Vein endothelial cell (primary cell): ENCODE results near the gene GCSH.

DNA sequence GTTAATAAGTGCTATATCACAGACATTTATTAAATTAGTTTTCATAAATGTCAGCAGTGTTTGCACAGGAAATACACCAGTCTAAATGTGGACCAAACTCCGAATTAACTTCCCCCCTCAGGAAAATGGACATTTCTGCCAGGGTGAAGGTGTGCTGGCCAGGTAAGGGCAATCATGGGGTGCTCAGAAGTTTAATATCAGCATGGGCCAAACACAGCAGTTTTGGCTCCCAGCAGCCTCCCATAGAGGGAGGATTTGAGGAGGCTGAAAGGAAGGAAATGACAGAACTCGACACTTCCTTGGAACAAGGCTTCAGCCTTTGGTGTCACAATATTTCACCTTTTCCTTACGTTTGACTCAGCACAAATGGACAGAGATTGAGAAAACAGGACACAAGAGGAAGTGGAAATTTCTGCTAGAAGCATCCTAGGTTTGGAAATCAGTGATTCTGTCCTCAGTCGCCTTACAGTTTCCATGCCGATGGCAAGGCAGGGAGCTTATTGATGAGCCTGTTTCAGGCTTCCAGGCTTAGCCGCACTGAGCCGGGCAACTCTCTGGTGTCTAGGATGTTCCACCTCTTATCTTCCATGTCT is 181.4 kb downstream of the MAF start:
- CAGE, long polyA plus RNA: no peak

- CAGE, long polyA plus RNA: no peak
Observed at GRCh38 chr16:79598271-79598698, 2.3 kb downstream of the MAF start.

DNA sequence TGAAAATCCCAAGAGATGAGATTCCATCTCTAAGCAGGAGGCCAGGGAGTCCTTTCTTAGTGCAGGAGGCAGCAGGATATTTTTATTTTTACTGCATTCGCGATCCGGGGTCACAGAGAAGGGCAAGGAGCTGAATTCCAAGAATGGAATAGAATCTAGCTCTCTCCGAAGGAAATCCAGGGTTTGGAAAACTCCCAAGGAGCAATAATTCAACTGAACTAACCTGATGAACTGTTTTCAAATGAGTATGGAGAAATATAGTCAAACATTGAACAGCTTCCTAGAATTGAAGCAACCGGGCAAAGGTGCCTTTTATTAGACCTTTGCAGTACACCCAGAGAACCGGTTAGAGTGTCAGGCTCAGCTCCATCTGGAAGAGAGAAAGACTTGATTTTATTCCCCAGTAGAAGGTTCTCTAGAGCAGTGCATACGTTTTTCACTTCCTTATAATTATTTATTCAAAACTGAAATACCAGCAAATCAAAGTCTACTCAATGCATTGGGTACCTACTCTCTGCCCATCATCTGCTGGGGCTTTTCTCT is 120.8 kb upstream of the MAF start:
- CAGE, long polyA plus RNA: no peak

DNA sequence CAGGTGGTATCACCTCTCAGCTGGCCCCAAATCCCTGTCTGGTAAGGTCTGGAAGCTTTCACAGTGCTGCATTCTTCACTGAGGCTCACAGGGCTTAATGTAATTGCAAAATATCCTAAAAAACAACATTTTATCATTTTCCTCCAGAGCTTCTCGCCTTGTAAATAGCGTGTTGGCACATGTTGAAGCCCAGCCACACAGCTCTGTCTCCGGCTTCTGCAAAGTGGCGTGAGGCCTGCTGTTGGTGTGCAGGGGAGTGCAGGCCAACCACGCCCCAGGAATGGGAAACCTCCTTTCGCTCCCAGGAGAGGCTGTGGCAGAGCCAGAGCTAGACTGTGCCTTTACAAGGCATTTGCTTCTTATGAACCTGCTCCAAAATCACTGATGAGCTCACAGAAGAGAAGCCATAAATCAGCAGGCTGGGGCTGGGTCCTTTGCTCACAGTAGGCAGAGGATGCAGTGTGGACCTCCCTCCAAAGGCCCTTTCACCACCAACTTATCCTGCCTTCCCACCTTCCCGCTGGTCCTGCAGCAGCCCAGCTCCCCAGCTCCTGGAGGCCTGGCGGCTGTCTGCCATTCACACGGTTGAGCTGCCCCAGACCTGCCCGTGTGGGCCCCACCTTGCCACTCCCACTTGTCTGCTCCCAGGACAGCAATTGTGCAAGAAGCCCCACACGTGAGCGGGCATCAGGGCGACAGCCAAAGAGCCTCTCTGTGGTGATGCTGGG is 248.3 kb upstream of the MAF start:
- CAGE, long polyA plus RNA: no peak

DNA sequence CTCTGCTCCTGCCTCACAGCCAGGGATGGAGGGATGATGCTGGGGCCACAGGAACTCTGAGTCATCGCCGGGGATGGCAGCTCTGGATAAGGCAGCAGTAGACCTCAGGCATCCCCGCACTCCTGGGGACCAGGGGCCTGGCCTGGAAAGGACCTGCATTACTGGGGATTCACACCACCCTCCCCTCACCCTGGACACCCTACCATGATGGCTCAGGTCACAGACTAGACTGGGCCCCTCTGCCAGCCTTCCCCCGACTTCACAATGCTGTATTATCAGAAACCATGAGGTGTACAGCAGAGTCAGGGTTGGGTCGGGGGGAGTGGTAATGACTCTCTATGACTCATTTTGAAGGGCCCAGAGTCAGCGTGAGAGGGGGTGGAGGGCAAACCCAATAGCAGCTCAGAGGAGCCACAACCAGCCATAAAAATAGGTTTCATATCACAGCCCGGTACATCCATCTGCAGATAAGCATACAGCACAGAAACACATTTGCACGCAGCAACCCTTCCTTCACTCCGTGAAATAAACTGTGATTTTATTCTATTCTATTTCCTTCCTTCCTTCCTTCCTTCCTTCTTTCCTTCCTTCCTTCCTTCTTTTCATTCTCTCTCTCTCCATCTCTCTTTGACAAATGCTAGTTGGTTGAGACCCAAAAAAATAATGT is 28.8 kb downstream of the DYNLRB2 start:
- CAGE, long polyA plus RNA: no peak

- CAGE, long polyA plus RNA: no peak
Observed at GRCh38 chr16:80803426-80804487, 641 bp downstream of the CDYL2 start.

DNA sequence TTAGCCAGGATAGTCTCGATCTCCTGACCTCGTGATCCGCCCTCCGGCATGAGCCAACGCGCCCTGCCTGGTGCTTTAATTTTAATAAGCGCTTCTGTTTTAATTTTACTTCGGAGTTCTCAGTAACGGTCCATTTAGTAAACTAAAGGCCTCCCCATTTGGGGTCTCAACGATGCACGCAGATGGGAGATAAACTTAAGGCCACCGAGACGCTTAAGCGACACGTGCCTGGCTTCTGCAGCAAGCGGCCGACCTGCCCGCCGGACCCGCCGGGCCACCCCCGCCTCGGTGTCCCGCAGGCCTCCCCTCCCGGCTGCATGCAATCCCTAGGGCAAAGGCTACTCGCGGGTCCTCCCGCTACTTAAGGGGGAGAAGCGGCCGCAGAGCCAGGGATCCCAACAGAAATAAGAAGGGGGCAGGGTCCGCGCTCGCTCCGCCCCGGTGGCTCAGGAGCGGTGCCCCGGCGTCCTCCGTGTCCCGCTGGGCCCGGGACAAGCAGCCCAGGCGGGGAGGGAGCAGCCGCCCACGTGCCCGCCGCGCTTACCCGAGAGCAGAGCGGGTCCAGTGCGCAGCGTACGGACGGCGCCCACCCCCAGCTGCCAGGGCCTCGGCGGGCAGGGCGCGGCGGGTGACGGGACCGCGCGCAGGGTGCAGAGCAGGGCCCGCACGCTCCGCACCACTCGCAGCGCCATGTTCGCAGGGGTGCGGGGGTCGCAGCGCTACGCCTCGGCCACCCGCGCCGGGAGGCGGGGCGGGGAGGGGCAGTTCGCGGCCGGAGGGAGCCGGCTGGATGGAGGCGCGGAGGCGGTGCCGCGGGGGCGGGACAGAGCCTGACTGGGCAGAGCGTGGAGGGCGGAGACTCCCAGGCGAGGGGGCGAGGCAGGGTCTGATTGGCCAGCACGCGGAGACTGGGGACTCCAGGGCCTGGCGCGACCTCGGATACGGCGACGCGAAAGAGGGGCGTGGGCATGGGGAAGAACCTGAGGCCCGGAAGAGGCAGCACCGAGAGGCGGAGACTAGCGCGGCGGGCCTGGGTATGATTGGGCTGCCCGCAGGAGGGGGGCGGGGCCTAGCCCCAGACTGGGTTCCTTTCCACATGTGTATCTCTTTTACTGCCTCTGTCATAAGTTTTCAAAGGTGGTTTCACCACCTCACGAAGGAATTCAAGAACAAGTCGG is at the start of gene GCSH:
TSS of gene GCSH (minus strand) at position 809 of the 1,178 bp plus-strand sequence.
- CAGE, long polyA plus RNA: no peak

DNA sequence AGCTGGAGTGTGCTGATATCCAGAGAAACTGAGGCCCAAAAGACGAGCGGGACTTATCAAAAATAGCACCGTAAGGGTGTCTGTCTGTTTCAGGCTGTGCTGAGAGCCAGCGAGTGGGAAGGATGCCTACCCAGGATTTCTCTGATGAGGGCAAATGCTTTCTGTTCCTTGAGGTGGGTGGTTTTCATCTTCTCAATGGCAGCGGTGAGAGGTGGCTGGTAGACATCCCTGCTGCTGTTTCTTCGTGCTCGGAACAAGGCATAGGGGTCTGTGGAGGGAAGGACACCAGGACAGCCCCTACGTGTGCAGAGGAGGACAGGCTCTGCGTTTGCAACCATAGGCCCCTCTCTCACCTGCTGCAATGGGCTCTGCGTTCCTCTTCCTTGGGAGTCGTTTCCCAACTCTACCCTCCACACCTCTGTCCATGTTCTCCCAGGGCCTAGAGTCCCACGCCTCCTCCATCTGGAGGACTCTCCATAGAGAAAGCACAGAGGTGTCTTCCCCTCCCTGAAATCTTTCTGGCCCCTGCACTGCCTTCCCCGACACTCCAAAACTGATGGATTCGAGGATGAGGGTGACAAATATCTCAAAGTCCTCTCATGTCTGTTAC is 37.3 kb upstream of the GCSH start:
- CAGE, long polyA plus RNA: no peak

GRCh38 chr16:81136910-81137596 is 40.9 kb upstream of the GCSH start:
- CAGE, long polyA plus RNA: no peak

- CAGE, long polyA plus RNA: no peak
Observed at GRCh38 chr16:81339862-81340568, 25.3 kb downstream of the GAN start.

- CAGE, long polyA plus RNA: no peak
Observed at GRCh38 chr16:81405697-81406197, 38.9 kb upstream of the CMIP start.

DNA sequence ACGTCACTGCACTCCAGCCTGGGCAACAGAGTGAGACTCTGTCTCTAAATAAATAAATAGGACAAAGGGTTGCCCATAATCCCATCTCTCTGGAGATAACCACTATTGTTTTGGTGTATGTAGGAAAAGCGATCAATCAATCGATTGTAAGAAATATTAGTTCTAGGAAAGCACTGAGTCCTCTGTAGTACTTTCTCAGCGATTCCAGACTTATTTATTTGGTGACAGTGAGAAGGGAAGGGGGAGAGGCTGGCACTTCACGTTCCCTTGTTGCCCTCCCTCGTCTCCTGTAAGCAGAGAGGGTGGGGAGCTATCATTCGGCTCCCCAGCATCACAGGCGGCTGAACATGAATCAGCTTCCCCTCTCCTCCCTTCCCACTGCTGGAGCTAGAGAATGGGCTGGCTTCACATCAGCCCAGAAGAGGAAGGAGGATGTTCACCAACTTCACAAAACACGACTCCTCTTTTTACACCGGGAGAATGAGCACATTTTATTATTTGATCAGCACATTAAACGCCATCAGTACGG is 6.8 kb upstream of the CMIP start:
- CAGE, long polyA plus RNA: no peak

DNA sequence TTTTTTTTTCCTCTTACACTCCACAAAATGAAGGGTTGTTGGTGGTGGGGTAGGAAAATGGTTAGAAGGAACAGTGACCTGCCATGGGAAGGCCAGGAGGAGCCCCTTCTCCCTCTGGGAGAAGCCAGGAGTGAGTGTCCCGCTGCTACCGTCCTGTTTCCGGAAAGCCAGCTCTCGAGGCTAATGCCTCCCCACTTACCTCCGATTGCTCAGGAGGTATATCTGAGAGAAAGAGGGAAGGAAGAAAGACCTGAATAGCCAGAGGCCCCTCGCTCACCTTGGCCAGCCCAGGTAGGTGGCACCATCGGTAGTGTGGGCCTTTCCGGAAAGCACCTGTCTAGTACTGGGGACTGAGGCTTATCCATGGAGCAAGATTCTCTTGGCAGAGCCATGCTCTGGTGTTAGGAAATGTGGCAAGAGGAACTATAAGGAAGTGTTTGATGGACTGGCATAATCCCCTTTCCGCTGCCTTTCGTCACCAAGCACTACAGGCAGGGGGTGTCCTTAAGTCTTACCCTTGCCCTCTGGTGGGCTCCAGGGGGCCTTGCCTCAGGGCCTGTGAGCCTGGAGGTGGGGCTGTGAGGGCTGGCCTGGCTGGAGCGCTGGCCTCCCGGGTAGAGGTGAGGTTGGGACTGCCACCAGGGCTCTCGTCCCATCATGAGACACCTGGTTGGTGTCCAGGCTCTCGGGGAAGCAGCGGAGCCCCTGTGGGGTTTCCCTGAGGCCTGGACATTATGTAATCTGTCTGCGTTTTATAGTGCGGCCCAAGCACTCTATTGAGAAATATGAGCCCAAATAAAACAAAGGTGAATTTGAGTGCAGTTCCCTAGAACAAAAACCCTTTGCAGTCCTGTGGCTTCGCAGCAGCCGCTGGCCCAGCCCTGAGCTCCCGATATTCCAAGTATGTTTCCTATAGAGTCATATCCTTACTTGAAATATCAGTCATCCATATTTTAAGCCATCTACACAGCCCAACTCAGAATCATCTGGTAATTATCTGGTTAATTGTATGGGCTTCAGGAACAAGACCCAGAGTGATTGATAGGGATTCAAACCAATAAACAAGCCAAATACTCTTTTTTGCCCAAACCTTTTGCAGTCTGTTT is 3.0 kb downstream of the CMIP start:
- CAGE, long polyA plus RNA: no peak

DNA sequence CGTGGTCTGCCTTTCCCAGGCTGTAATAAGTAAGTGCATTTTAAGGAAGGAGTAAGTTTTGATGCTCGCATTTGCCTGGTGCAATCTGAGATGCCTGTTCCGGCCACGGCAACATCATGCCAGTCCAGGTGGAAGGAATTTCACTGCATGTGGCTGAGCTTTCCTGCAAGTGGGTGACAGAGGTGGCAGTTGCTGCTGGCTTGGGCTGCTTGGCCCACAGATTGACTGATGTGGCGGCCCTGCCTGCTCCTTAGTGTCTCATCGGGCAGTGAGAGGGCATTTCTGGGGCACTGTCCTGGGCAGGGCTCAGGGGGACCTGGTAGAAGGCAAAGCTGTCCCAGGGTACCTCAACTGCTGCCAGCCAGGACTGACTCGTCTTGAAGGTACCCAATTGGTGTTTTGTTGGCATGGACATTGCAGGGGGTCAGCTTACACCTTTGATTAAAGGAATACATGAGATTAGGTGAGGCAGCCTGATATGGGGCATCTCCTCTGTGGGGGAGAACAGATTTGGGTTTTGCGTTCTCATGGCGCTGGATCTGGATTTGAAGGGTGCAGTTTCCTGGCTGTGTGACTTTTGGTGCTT is 5.3 kb downstream of the CMIP start:
- CAGE, long polyA plus RNA: no peak

DNA sequence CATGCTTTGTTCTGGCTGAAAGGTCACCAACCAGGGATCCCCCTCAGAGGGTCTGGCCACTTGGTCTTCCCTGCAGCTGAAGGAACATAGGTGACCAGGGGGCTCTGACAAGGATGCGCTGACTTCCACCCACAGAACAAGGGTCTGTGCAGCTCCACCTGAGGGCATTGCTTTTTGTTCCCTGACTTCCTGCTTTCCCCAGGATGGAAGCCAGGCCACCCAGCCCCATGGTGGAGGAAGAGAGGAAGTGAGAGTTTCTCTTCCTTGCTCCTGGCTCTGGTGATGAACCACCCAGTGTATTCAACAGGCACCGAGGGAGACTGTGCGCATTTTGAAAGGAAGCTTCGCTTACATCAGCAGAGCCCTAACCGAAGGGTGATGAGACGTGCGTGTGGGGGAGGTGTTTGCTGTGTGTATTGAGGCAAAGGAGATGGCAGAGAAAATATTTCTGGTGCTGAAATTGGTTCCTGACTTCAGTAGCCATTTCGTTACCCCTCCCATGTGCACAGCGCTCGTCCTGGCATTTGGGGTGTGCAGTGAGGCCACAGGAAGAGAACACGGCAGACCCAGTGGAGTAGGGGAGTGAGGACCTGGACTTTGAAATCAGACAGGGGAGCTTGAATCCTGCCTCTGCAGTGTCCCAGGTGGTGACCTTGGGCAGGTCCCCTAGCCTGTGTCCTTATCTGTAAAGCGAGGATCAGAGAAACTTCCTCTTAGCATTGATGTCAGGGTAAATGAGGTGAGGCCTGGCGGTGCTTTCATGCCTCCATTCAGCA is 7.2 kb downstream of the CMIP start:
- CAGE, long polyA plus RNA: no peak

GRCh38 chr16:81452958-81453460 is 8.4 kb downstream of the CMIP start:
- CAGE, long polyA plus RNA: no peak

DNA sequence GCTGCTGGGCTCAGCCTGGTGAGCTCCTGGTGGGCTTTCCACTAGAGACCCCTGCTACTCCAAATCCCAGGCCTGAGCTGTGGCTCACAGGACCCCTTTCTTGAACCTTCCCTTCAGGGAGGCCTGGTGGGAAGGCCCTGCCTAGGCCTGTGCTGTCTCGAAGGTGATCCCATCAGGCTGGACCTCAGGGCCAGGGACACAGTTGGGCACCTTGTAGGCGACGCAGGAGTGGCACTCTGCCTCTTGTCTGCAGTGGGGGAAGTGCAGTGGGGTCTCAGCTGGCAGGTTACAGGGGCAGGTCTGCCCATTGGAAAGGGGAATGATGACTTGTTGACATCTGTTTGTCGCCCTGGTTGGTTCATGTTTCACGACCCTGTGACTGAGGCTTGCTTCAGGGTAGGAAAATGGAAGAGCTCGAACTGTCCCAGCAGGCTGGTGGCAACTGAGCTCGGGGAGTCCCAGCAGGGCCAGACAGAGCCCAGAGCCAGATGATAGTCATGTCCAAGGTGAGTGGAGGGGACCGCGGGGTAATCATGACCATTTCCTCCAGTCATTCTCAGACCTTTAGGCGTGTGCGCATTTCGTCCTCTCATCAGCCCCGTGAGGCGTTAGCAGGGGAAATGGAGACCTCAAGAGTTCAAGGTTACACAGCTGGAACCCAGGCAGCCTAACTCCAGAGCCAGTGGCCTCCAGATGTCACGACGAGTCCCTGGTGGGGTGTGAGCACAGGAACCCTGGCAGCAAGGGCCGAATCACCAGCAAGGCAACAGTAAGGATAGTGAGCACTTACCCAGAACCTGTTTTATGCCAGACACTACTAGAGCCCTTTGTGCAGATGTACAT is 11.3 kb downstream of the CMIP start:
- CAGE, long polyA plus RNA: no peak

DNA sequence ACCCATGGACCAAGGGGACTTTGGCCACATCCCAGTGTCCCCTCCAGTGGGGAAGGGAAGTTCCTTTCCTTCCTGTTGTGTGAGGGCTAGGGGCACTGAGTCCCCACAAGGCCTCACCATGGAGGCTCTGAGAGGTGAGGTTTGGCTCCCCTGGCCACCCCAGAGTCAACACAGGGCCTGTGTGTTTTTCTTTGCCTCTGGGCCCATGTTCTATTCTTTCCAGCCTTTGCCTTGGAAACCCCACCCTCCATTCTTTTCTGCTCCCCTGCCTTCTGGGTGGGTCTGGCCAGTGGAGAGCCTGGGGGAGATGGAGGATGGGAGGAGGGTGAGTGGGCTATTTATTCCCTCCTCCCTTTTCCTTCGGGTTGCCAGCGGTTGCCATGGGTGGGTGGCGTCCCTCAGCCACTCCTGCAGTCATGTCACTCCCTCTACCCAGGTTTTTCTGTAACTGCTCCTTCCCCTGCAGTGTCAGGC is 15.4 kb downstream of the CMIP start:
- CAGE, long polyA plus RNA: no peak

GRCh38 chr16:81468868-81469301 is 24.3 kb downstream of the CMIP start:
- CAGE, long polyA plus RNA: no peak

DNA sequence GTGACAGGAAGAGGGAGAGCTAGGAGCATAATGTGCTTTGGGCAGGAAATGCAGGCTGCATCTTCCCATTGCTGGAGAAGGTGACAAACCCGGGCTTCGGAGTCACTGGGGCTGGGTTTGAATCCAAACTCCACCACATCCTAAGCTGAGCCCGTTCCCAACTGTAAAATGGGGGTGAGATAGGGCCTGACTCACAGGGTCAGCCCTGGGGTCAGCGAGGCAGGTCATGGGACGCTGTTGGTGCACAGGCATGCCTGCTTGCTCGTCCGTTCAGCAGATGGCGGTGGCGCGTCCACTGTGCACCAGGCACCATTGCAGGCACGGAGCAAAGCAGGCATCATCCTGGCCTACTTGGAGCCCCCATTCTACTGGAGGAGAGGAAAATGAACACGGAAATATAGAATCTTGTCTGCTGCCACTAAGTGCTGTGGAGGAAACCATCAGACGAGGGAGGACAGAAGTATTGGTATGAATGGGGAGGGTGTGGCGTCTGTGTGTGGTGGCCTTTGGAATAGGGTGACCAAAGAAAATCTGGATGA is 38.1 kb downstream of the CMIP start:
- CAGE, long polyA plus RNA: no peak